Mammary epithelial cell (primary cell): ENCODE results near the genes THEM4, TCHHL1 and LCE3D.

DNA sequence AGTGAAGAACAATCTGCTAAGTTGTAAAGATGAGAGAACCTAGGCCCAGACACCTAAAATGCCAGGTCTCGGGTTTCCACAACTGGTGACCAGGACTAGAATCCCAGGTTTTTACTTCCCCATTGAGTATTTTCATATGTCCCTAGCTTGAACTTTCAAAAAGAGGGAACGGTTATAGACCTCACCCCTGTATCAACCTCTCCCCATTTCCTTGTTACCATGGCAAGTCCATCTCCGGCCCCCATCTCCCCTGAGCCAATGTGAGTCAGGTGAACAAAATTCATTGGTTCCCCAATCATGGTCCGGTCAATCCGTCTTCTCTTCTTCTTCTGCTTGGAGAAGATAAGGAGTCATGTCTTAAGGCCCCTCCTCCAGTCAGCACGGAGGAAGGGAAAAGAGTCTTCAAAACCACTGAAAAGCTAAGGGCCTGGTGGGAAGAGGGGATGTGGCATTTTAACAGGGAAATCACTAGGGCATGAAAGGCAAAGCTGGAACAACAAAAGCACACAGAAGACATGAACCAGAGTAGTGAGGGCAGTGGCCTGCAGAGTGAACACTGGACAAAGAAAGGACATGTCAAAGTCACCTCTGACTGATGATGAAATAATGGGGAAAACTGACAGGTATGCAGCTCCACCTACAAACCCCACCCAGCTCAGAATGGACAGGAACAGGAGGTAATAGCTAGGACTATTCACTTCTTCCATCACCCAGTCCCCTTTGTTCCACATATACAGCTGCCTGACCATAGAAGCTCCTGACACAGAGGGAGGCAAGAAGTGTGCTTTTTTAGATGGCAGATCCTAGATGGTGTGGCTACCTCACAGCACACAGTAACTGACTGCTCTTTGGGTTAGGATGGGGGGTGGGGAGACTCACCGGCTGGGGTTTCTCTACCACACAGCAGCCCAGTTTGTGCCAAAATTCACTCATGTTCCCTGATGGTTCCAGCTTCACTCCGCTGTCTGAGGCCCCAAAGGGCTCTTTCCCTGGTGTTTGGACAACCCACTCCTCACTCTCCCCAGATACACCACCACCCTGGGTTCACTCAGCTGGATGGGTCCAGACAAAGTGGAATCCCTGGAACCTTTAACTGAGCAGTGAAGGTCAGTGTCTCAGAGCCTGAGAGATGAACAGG, 4.3 kb downstream of the CDC42SE1 start:
- CAGE, long polyA plus RNA, result no peak
- RRBS, result no CpG with 5 or more reads among the region's 8 CpGs

- CAGE, long polyA plus RNA, result no peak
- RRBS, result 2% methylated on average over 5 of the region's 23 CpGs
These were observed 496 bp downstream of the LYSMD1 start for GRCh38 chr1:151165044-151165768.

- CAGE, long polyA plus RNA, result no peak
- RRBS, result no CpG with 5 or more reads among the region's 24 CpGs
These were observed 572 bp downstream of the SCNM1 start for GRCh38 chr1:151166362-151167070.

DNA sequence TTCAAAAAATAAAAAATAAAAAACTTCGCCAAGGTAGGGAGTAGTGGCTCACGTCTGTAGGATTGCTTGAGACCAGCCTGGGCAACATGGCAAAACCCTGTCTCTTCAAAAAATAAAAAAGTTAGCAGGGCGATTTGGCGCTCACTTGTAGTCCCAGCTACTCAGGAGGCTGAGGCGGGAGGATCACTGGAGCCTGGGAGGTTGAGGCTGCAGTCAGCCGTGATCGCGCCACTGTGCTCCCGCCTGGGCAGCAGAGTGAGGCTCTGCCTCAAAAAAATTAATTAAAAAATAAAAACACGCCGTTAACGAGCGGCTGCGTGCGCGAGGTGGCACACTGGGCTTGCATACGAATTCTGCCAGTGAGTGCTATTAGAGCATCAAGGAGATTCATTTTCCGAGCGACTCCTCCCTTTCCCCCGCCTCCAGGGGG, 1.2 kb upstream of the ZNF687 start:
- CAGE, long polyA plus RNA, result no peak
- RRBS, result no CpG with 5 or more reads among the region's 20 CpGs

- CAGE, long polyA plus RNA, result no peak
- RRBS, result no CpG with 5 or more reads among the region's 5 CpGs
These were observed 6.2 kb downstream of the RFX5 start for GRCh38 chr1:151340742-151341368.

DNA sequence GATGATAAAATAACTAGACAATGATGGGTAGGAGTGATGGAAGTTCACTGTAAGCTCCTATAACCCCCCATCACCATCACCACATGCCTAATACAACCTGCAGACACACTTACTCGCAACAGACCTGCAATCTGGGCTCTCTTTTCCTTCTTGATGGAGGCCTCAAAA, 508 bp upstream of the RFX5 start:
- CAGE, long polyA plus RNA, result no peak
- RRBS, result no CpG with 5 or more reads among the region's 1 CpG

DNA sequence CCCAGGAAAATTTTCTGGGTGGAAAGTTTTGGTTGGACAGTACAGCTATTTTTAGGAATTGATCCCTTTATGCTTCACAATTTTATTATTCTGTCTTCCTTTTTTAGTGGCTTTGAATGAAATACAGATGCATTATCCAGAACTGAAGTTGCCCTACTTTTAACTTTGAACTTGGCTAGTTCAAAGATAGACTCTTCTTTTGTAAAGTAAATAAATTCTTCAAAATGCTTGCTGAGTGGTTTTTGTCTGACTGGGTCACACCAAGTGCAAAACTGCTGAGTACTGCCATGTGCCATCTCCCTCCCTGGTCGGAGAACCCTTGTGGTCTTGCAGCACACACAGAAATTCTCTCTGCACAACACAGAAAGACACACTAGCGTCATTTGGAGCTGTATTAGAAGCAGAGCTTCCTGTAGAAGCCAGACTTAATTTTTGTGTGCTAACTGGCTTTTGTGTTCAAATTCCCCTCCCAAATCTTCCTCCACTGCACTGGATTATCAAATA, 2.4 kb downstream of the PSMB4 start:
- CAGE, long polyA plus RNA, result no peak
- RRBS, result no CpG with 5 or more reads among the region's 2 CpGs

- CAGE, long polyA plus RNA, result no peak
- RRBS, result no CpG with 5 or more reads among the region's 1 CpG
These were observed 11.6 kb downstream of the PSMB4 start for GRCh38 chr1:151410810-151411525.

DNA sequence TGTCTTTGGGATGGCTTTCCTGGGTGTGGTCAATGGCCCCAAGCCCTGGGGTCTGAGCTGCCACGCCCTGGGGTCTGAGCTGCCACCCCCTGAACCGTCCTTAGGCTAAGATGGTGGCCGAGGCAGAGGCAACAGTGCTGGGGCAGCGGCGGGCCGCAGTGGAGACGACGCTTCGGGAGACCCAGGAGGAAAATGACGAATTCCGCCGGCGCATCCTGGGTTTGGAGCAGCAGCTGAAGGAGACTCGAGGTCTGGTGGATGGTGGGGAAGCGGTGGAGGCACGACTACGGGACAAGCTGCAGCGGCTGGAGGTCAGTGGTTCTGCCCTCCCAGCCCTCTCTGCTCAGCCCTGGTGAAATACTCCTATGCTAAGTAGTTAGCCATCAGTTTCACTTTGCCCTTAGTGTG, 10.3 kb upstream of the TUFT1 start:
- CAGE, long polyA plus RNA, result no peak
- RRBS, result no CpG with 5 or more reads among the region's 18 CpGs

- CAGE, long polyA plus RNA, result no peak
- RRBS, result no CpG with 5 or more reads among the region's 4 CpGs
These were observed 2.8 kb downstream of the TUFT1 start for GRCh38 chr1:151542595-151543572.

GRCh38 chr1:151568784-151569168, 28.7 kb downstream of the TUFT1 start:
- CAGE, long polyA plus RNA, result no peak
- RRBS, result no CpG with 5 or more reads among the region's 5 CpGs

DNA sequence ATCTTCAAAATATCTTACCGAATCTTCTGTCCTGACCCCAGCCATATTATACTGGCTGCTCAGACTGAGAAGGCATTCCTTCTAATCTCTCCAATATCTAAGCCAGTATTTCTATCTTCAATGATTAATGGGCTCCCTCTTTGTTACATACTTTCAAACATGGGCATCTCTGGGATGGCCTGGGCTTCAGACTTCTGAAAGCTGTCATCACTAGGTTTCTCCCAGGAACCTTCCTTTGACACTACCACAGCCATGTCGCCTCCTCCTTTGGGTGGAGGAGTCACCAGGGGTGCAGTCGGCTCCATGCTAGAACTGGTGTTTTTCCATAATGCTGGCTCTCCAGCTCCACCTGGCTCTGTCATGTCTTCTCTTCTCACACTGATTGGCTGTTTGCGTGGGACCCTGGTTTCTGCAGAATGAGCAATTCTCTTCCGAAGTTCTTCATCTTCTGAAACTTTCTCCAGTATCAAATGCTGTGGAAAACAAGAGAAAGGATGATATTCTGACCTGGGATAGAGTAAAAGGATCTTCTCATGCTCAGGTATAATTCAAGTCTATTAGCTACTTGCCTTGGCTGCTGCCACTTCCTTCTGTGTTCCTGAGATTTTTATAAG, 11.7 kb downstream of the TDRKH start:
- CAGE, long polyA plus RNA, result no peak
- RRBS, result no CpG with 5 or more reads among the region's 5 CpGs

DNA sequence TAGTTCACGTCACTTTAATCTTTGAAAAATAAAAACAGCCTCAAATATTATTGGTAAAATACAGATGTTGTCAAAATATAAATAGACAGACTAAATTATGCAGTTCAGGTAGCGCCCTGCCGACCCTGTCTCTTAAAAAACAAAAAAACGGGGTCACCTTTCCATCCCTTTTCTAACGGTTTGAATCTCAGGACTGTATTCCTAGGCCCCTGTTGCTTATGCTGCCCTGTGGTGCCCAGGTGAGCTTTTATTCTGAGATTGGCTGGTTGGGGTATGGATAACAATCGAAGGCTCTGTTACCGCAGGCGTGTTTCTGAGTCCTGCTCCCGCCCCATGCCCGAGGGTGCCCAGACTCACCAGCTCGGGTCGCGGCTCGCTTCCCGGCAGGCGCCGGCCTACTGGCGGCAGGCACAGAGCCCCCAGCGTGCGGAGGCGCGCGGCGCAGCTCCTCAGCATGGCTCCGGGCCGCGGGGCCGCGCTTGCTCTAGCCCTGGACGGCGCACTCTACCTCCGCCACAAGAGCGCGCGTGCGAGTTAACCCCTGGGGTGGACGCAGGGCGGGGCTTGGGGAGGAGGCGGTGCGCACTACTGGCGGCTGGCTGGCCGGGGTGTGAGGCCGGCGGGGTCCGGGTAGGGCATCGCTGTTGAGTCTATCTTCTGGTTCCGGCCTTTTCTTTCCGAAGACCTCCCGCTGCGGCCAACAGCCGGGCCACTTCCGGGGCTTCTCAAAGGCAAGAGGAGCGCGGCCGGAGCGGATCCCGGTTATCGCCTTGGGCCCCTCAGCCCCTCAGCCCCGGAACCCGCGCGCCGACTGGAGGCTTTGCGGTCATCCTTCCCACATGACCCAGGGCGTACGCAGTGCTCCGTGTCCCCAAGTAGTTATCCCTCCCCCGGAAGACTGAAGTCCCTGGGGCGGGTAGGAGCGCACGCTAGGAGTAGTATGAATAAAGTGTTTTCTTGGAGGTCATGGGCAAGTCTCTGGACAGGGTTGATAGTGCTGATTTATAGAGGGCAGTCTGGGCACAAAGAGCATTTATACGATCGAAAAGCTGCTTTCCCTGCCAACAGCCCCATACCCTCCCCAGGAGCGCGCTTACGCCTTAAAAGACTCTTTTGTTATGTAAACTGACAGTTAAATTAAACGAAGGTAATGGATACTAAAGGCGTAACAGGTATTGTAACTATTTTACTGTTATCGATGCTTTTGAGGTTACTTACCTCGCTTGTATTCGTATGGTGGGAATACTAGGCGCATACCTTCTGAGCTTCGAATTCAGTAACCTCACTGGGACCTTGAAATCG, at the start of gene THEM4:
Gene THEM4 (minus strand): TSS at position 509 of the 1,302 bp plus-strand sequence.
- CAGE, long polyA plus RNA, result no peak
- RRBS, result under 1% methylated on average over 14 of the region's 84 CpGs

GRCh38 chr1:151988215-151988575, 5.5 kb downstream of the S100A10 start:
- CAGE, long polyA plus RNA, result no peak
- RRBS, result no CpG with 5 or more reads among the region's 2 CpGs

GRCh38 chr1:151988576-151988989, 5.1 kb downstream of the S100A10 start:
- CAGE, long polyA plus RNA, result no peak
- RRBS, result no CpG with 5 or more reads among the region's 2 CpGs

GRCh38 chr1:151994202-151994342, 413 bp upstream of the S100A10 start:
- CAGE, long polyA plus RNA, result no peak
- RRBS, result 4% methylated on average over 1 of the region's 9 CpGs

- CAGE, long polyA plus RNA, result no peak
- RRBS, result no CpG with 5 or more reads among the region's 5 CpGs
These were observed 1.4 kb upstream of the S100A11 start for GRCh38 chr1:152038101-152038753.

GRCh38 chr1:152088946-152089200, at the start of gene TCHHL1:
TSS of gene TCHHL1 (minus strand) at chr1:152089064.
- CAGE, long polyA plus RNA, result no peak
- RRBS, result no CpG with 5 or more reads among the region's 3 CpGs

DNA sequence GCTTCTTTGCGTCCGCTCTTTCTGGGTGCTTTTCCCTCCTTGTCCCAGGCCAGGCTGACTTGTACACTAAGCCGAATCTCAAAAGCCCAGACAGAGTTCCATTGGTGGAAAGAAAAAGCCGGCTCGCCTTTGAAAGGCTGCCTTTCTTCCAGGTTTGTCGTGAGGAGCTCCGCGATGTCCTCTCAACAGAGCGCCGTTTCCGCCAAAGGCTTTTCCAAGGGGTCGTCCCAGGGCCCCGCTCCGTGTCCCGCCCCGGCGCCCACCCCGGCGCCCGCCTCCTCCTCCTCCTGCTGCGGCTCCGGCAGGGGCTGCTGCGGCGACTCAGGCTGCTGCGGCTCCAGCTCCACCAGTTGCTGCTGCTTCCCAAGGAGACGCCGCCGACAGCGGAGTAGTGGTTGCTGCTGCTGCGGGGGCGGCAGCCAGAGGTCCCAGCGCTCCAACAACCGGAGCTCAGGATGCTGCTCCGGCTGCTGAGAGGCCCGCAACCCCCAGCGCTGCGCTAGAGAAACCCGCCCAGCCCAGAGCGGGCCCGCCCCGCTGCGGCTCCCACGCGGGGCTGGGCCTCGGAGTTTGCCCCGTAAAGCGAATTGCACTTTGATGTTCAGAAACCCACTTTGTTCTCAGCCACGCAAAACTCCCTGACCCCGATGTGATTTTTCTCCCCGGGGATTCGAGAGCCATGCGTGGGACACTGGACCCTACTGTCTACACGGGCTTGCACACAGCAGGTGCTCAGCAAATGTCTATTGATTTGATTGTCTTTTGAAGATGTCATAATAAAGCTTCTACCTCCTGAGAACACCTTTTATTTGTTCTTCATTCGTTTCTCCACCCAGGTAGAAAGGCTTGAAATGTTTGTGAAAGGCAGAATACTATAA, 1.2 kb downstream of the CRCT1 start:
- CAGE, long polyA plus RNA, result no peak
- RRBS, result no CpG with 5 or more reads among the region's 54 CpGs

- CAGE, long polyA plus RNA, result no peak
- RRBS, result no CpG with 5 or more reads among the region's 5 CpGs
These were observed at the start of gene LCE3D for GRCh38 chr1:152580304-152580790. TSS of gene LCE3D (minus strand) at chr1:152580516.